Foreskin keratinocyte (primary cell): Measurements from ENCODE around the genes GALNT18 and USP47.

- RAMPAGE, total RNA: no peak
Observed at GRCh38 chr11:11621360-11622560, at the start of gene GALNT18. TSS of gene GALNT18 (minus strand) at chr11:11622005.

DNA sequence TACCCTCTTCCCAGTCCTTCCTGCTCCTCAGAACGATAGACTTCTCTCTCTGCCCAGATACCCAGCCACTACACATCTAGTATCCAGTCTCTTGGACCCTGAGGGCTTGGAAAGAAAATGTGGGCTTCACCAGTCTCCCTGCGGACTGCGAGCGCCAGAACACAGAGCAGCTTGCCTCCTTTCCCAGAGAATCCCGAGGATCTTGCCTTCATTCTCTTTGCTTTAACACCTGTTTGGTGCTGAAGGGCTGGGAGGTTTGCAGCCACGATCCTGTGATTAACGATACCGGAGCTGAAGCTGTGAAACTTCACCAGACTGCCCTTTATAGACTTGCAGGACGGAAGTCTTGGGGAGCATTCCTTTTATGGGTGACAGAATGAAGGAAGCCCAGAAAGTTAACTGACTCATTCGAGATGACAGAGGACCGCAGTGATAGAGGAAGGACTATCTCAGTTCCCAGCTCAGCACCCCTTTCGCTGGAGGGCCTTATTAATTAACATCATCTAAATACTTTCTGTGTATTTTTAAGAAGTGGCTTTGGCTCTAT lies 31.1 kb upstream of the USP47 start:
- RAMPAGE, total RNA: no peak

DNA sequence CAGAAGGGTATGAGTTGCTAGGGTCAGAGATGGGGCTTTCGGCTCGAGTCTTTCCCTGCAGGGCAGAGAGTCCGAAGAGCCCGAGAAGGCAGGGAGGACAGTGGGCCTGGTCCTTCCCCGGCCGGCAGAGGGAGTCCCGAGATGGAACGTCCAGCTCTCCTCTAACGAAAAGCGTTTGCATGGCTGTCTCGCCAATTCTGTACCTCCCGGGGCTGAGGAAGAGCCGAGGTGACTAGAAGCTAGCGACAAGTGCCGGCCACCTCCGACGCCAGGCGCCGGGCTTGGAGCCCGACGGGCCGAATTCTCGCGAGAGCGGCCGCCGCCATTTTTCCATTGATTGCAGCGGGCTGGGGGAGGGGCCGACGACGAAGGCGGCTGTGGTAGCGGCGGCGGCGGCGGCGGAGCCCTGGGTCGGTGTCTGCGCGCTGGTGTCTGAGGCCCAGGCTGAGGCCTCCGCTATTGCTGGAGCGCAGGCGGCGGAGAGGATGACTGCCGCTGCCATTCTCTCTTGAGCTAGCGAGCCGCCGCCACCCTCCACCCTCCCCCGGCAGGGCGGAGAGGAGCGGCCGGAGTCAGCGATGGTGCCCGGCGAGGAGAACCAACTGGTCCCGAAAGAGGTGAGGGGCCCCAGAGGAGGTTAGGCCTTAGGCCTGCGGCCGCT lies at the start of gene USP47:
Gene USP47, plus strand, starts transcription at position 365 of the 661 bp plus-strand sequence.
- RAMPAGE, total RNA: no peak

GRCh38 chr11:11911789-11912407 lies 70.1 kb downstream of the USP47 start:
- RAMPAGE, total RNA: no peak

GRCh38 chr11:11916798-11917790 lies 75.3 kb downstream of the USP47 start:
- RAMPAGE, total RNA: no peak

DNA sequence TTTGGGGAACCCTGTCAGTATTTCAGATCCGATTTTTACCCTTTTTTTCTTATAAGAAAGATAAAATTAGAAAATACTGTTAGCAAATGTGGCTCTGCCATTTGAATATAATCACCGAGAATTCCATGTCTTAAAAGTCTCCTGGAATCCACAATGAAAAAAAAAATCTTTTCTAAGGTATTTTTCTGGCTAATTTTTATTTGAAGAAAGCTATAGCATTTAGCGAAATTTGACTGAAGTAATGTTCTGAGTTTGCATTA lies 50.8 kb downstream of the DKK3 start:
- RAMPAGE, total RNA: no peak

DNA sequence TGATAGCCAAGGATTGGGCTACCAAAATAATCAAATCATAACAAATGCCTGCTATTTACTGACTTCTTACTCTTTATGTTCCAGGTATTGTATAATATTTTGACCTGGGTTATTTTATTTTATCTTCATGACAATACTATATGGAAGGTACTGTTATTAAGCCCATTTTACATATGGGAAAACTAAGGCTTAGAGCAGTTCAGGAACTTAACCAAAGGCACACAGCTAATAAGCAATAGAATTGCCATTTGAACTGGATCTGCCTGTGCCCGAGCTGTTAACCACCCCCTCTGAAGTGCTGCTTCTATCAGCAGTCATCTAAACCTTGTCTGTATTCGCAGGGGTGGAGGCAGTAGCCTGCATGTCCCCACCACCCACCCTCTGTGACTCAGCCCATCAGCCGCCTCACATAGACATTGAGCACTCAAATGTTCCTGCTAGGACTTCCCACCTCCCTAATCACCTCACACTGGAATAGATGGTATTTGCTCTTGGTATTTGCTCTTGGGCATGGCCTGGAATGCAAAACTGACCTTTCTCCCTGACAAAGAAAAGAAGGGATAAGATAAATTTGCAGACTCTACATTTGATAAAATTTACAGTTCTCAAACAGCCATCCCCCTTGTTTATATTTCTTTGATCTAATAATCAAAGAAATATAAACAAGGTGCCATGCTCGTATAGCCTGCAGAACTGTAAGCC lies 16.2 kb downstream of the DKK3 start:
- RAMPAGE, total RNA: no peak

- RAMPAGE, total RNA: no peak
Observed at GRCh38 chr11:12087081-12087702, 23.2 kb upstream of the MICAL2 start.

DNA sequence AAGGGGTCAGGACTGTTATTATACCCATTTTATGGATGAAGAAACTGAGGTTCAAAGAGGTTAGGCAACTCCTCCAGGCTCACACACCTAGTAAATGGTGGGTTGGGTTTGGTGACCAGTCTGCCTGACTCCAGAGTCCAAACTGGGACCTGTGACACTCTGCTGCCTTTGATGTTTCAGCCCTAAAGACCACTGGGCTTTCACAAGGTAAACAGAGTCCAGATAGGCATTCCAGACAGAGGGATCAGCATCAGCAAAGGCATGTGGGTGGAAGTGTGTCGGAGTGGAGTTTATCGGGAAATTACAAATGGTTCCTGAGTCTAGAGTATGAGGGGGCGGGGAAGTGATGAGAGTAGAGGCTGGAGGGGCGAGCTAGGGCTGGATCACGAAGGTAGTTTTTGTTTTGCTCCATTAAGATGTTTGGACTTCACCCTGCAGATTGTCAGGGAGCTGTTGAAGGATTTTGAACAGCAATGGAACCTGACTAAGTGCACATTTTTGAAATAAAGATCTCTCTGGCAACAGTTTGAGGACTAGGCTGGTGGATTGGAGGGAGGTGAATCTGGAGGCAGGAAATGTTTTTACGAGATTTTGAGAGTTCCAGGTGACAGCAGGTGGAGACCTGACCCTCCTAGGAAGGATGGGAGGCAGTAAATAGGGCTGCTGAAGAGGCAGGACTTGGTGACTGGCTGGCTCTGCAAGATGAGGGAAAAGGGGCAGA lies 38.7 kb downstream of the MICAL2 start:
- RAMPAGE, total RNA: no peak

- RAMPAGE, total RNA: no peak
Observed at GRCh38 chr11:12200679-12201664, 90.6 kb downstream of the MICAL2 start.

- RAMPAGE, total RNA: no peak
Observed at GRCh38 chr11:12229423-12230013, 119.1 kb downstream of the MICAL2 start.

GRCh38 chr11:12234369-12234759 lies 124.0 kb downstream of the MICAL2 start:
- RAMPAGE, total RNA: no peak

DNA sequence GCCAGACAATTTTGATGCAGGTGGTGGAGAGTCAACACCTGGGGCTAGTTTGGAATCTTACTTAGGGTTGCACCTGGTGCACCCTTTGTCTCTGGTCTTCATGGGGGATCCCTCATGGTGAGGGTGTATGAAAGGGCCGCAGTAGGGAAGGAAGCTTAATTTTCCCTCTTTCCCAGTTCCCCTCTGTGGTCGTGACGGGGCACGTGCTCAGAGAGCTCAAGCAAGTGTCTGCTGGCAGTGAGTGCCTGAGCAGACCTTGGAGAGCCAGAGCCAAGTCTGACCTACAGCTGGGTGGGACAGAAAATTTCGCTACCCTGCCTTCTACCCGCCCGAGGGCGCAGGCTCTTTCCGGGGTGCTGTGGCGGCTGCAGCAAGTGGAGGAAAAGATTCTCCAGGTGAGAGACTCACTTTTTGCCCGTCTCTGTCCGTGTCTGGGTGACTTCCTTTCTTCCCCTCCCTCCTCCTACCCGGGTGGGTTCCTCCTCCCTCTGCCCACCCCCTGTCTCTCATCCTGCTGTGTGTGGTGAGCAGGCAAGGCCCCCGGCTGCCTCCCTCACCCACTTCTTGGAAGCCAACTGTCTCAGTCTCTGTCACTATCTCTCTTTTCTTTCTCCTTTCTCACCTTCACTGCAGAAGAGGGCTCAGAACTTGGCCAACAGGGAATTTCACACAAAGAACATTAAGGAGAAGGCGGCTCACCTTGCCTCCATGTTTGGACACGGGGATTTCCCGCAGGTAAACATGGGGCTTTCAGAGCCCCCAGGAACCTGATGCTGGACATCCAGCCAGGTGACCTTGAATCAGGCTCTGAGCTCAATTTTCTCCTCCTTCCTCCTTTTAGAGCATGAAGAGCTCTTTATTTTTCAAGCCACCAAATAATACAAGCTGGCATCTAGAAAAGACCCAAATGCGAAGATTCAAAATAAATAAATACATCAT lies 131.9 kb downstream of the MICAL2 start:
- RAMPAGE, total RNA: no peak

GRCh38 chr11:12379816-12381052 lies 2.9 kb downstream of the PARVA start:
- RAMPAGE, total RNA: no peak

GRCh38 chr11:12416401-12416909 lies 39.1 kb downstream of the PARVA start:
- RAMPAGE, total RNA: no peak

DNA sequence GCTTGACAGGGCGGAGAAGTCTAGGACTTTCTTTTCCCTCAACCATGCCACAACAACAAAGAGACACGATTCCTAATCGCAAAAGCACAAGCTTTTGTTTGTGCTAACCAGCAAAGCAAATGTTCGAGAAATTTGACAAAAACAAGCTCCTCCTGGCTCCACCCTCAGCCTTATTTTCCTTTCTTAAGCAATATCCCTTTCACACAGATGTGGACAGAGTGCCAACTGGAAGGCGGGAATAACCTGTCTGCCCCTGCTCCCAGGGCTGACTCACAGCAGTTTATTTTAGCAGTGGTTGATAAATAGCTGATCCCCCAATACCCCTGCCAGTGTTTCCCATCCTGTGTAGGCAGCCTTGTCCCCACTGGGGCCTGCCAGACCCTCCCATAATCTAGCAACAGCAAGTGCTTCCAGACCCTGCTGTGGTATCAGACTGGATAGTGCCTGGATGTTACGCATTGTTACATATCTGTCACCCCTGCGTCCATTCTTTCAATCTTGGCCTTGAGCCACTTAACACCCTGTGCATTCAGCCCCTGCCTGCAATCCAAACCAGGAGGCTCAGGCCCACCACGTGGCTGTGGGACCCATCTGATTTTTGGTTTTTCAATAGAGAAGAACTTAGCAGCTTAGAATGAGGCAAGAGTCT lies 53.6 kb downstream of the PARVA start:
- RAMPAGE, total RNA: no peak

DNA sequence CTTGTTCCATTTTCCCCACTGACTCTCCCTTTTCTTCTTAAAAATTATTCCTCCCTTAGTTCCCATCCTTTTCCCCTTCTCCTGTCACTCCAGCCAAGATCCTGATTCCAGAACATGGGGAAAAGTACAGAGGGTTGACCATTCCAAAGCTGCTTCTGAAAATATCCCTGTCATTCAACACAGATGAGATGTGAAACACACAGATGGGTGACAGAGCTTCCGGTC lies 57.8 kb downstream of the PARVA start:
- RAMPAGE, total RNA: no peak

DNA sequence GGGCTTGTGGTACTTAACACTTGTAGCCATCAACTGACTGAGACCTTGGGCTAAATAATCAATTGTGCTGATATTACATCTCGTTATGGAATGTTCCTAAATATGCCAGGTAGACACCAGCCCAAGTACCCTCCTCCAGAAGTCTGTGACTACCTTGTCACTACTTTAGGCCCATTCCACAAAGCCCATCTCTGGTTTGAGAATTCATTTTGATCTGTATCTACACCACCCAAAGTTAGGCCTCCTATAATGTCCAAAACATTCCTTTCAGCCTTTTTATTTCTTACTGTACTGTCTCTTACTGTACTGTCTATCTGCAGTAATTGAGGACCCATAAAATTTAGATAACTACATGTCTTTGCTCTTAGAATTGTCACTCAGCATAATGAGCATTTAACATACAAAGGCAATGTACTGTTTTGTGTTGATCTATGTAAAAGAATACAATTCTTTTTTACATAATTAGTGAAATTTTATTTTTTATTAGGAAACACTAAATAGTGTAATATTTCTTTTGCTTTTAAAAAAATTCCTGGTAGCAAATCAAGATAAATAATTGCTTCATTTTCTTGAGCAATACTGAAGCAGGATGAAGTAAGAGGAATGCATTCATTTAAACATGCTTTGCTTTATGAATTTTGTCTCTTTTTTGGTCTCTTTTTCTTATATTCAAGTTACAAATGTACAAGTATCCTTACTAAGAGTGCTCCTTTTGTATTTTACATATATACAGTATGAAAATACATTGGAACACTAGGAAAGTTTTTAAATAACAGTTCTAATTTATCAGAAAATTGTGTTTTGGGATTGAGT lies 144.6 kb upstream of the TEAD1 start:
- RAMPAGE, total RNA: no peak

- RAMPAGE, total RNA: no peak
Observed at GRCh38 chr11:12674213-12674339, 145 bp upstream of the TEAD1 start.

DNA sequence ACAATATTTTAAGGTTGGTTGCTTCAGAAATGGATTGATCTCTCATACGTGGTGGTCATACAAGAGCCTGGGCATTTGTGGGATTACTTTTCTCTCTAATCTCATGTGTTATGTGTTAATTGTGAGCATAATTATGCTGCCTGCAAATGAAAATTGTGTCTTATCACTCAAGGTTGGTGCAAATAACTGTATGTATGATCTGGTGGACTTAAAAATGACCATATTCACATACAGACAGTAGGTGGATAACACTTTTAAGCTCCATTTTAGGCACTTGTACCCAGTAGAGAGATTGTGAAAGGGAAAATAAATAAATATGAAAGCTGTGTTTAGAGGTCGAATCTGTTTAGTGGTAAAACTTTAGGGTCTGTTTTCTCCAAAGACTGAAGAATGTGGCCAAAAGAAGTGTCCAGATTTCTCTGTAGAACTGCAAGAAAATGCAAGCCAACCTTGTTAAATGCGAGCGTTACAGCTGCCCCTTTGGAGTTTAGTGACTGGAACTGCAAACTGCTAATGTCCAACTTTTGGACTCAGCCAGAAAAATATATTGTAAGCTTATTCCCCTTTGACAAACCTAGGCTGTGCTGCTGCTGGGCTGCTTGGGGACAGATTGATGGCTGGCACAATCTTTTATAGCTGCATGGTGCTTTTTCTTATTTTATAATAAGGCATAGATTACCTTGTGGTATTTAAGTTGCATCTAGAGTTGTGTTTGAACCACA lies 3.7 kb downstream of the TEAD1 start:
- RAMPAGE, total RNA: no peak